H4 (cell line): ENCODE data around the gene TFPI2.

DNA sequence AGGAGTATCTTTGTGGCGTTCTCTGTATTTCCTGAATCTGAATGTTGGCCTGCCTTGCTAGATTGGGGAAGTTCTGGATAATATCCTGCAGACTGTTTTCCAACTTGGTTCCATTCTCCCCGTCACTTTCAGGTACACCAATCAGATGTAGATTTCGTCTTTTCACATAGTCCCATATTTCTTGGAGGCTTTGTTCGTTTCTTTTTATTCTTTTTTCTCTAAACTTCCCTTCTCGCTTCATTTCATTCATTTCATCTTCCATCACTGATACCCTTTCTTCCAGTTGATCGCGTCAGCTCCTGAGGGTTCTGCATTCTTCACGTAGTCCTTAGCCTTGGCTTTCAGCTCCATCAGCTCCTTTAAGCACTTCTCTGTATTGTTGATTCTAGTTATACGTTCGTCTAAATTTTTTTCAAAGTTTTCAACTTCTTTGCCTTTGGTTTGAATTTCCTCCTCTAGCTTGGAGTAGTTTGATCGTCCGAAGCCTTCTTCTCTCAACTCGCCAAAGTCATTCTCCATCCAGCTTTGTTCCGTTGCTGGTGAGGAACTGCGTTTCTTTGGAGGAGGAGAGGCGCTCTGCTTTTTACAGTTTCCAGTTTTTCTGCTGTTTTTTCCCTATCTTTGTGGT, 9.4 kb upstream of the LRRD1 start:
- RAMPAGE, long total RNA = no peak

DNA sequence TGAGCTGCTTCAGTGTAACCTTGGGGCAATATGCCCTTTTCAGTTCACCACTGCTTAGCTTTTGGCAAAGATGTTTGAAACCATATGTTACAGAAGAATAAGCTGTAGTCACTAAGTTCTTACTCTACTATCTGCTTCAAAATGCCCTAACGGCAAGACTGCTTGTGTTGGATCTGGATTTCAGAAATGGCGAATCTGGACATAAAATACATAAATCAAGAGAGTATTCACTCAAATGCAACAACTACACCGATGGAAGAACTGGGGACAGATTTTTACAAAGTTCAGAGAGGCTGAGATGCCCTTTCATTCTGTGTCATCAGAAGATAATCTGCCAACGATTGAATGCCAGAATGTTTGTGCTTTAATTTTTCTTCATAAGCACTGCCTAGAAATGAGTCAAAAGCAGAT, 22.1 kb upstream of the FAM133B start:
- RAMPAGE, long total RNA = no peak

DNA sequence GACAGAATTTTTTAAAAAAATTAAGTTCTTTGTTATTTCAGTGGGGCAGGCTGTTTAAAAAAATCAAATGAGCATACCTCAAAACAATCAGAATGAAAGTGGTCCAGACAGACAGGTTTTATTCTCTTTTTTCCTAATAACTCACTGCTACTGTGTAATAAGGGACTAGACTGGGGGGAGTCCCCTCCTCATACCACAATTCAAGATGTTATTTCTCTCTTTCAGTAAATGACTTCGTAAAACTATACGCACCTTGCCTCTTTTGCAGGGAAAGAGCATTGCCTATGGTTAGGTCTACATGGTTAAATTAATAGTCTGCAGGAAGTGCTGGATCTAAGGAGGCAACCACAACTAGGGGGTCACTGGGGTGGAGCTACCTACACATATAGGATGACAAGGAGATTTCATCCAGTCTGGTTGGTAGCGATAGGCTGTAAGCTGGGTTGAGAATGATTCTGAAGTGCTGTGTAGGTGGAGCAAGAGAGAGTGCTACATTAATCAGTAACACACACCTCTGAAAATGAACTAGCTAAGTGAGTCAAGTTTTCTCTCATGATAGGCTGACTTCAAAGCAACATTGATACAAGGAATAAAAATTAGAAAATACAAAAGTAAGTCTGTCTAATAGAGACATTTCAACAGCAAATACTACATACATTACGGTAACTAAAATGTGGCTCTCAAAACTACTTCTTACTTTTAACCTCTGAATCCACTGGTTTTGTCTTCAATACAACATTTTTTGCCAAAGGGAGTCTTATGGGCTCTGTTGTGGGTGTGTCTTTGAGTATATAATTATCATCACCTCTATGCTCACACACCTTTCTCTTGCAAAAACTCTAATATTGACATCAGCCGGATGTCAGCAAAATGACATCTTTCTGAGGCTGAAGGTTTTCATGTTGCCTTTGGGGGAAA, 41.4 kb upstream of the FAM133B start:
- RAMPAGE, long total RNA = no peak

- RAMPAGE, long total RNA = no peak
Observed at GRCh38 chr7:92641667-92642376, 51.6 kb upstream of the FAM133B start.

DNA sequence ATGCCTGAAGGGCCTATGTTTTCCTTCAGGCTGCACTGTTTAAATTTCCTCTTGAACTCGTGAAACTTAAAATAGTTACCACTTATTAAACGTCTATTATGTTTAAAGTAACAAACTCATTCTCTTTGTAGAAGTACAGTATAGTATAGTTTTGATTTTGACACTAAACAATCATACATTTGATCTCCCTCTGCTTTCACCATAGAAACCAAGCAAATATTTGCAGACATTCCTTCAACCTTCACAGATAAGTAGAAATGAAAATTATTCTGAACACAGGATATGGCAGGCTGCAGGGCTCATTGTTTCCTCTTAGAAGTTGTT, 92.7 kb upstream of the FAM133B start:
- RAMPAGE, long total RNA = no peak

- RAMPAGE, long total RNA = no peak
Observed at GRCh38 chr7:92768547-92769442, 67.6 kb downstream of the CDK6 start.

GRCh38 chr7:92809417-92810168, 26.8 kb downstream of the CDK6 start:
- RAMPAGE, long total RNA = no peak

- RAMPAGE, long total RNA = no peak
Observed at GRCh38 chr7:92834486-92834713, 2.0 kb downstream of the CDK6 start.

GRCh38 chr7:92834868-92835877, 1.2 kb downstream of the CDK6 start:
- RAMPAGE, long total RNA = no peak

GRCh38 chr7:92926281-92927060, 90.1 kb upstream of the CDK6 start:
- RAMPAGE, long total RNA = no peak

- RAMPAGE, long total RNA = no peak
Observed at GRCh38 chr7:93102608-93102787, 15.3 kb downstream of the SAMD9 start.

DNA sequence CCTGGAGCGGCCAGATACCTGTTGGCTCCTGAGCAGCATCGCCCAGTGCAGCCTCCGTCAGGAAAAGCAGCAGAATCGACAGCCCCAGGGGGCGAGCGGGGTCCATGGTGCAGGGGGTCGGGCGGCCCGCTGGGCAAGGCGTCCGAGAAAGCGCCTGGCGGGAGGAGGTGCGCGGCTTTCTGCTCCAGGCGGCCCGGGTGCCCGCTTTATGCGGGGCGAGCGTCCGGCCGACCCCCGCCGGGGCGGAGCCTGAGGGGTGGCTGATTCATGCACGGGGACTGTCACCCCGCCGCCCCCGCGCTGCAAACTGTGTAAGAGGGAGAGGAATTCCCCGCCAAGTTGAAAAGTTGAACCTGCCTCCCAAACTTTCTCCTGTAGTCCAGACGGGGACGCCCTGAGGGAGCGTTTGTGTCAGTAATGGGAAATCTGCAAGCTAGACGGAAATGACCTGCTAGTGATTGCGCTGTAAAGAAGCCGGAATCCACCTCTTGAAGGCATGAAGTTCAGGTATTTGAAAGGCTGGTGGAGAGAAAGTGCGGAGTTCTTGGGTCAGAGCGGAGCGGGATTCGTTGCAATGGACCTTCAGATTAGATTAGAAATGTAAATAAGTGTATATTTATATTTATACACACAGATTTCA, at the start of gene TFPI2:
Gene TFPI2, minus strand, starts transcription at position 181 of the 640 bp plus-strand sequence.
- RAMPAGE, long total RNA = start-site peak on the minus strand centred at position 183 of the sequence, 7 bp wide, 6 reads

- RAMPAGE, long total RNA = no peak
Observed at GRCh38 chr7:94324375-94324696, 70.4 kb upstream of the COL1A2 start.

GRCh38 chr7:94392052-94392566, 2.6 kb upstream of the COL1A2 start:
- RAMPAGE, long total RNA = no peak

GRCh38 chr7:94654858-94655435, 986 bp downstream of the SGCE start:
- RAMPAGE, long total RNA = no peak

- RAMPAGE, long total RNA = no peak
Observed at GRCh38 chr7:94658367-94658969, 2.5 kb upstream of the SGCE start.

DNA sequence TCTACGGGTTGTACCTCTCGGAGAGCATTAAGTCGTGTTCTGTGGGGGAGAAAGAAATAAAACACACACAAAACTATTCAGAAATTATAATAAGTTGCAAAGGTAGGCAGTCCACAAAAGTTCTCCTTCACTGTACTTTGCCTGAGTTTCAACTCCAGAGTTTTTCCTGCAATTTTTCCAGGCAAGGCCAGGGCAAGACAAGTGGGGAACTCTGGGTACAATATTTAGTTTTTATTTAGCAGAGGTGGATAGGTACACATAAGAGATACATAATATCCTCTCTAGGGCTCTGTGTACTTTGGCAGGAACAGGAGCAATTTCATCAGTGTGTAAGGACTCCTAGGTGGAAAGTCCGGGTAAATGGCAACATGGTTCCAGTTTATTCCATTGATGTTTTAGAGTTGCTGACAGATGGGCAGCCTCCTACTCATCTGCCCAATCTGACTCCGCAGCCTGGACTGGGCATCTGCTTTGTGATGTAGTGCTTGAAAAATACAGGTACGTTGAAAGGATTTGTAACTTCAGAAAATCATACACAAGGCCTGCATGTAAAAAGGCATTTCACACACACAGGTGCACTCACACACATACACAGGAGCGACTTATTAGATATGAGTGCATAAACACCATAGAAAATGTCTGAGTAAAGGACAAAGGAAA, 5.8 kb downstream of the PON1 start:
- RAMPAGE, long total RNA = no peak

GRCh38 chr7:95323378-95323755, 965 bp downstream of the PON1 start:
- RAMPAGE, long total RNA = no peak

DNA sequence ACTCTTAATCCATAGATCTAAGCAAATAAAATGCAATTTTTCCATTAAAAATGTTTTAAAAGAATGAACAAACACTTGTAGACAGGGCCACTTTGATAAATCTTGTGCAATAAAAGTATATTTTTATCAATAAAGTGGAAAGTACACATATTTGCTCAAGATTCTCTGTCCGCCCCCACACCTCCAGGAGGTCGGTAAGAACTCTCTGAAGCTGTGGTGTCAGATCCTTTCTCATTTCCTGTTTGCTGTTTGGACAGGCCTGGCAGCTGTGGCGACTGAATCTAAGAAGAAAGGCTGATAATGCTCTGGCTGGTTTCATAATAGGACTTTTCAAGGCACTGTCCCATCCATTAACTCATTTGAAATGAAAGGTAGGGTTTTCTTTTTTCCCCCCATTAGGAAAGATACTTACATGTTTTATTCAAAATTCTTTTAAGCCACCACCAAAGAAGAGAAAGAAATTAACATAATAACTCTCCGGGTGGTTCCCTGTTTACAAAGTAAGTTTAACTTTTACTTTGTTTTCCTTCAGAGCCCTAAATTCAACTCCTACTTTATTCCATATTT, 15.2 kb upstream of the ASB4 start:
- RAMPAGE, long total RNA = no peak

GRCh38 chr7:95596632-95597382, 491 bp upstream of the PDK4 start:
- RAMPAGE, long total RNA = no peak